Left colon (tissue), 1 donor: Measurements from ENCODE around the genes SLC7A11 and MGST2.

GRCh38 chr4:134622691-134623350 is 421.2 kb upstream of the PABPC4L start:
- PRO-cap = no peak

DNA sequence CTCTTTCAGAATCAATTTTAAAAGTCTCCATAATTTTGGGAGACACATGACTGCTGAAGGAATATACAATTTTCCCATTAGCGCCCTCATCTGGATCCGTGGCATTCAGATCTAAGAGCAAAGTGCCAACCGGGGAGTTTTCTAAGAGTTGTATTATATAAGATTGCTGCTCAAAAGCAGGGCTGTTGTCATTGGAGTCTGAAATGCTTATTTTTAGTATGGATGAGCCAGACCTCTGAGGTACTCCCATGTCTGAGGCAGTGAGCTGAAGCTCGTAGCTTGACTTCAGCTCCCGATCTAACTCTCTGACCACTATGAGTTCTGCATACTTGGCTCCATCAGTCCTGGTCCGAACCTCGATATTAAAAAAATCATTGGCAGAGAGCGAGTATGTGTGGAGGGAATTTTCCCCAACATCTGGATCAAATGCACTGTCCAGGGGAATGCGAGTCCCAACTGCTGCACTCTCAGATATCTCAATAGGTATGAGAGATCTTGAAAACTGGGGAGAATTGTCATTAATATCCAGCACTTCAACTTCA is 1.0 kb downstream of the PCDH18 start:
- PRO-cap = no peak

- PRO-cap = unidirectional peak, minus-strand start at chr4:138242243; unidirectional peak, minus-strand start at chr4:138242310; unidirectional peak, minus-strand start at chr4:138242349; bidirectional peak, plus-strand start at chr4:138242403, minus-strand start at chr4:138242349
These were observed at the start of gene SLC7A11 for GRCh38 chr4:138241673-138242898. Gene SLC7A11, minus strand, starts transcription at chr4:138242349.

DNA sequence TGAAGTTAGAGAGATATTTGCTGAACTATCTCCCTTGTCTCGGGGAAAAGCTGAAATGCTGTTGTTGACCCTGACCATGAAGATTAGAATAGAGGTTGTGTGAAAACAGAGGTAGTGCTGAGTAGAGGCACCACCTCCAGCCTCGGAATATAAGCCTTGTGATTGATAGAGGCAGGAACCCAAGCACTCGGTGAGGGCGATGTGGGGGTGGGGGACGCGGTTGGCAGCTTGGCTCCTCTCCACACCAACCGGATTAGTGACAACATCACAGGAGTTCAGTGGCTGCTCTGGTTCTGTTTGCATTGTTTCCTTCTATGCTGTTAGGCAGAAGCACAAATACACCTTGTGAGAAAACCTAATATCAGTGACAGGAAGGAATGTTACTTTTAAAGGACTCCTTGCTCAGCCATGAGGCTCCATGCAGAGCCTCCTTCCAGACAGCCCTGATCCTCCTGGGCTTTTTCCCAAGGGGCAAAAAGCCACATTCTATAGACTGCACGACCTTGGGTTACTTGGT is 150.6 kb upstream of the NOCT start:
- PRO-cap = no peak

- PRO-cap = no peak
These were observed 103.7 kb upstream of the NOCT start for GRCh38 chr4:138911801-138912314.

DNA sequence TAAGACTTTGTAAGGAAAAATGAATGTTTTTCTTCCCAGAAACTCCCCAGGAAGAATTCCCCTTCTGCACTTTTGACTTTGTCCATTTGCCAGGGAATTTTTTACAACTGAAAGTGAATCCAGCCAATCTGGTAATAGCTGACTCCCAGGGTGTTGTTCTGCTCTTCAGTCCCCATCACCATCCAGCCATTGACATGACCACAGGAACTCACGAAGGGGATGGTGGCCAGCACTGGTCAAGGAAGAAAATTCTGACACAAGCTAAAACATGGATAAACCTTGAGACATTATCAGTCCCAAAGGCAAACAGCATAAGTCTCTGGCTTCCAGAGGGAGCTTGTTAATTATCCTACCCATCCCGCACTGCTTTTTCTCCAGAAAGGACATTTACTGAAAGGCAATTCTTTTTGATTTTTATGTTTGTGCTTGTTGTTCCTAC is 61.4 kb upstream of the NOCT start:
- PRO-cap = no peak

DNA sequence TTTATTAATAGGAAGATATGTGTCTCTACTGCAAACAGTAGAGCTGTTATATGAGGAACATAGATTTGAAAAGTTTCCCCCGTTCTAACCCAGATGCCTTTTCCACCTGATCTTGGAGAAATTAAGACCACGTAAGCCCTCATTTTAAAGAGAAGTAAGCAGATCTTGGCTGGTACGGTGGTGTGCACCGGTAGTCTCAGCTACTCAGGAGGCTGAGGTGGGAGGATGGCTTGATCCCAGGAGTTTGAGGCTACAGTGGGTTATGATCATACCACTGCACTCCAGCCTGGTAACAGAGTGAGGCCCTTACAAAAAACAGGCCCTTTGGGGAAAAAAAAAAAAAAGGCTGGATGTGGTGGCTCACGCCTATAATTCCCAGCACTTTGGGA is 22.0 kb downstream of the NOCT start:
- PRO-cap = no peak

- PRO-cap = unidirectional peak, plus-strand start at chr4:139082206
These were observed 66.4 kb downstream of the NOCT start for GRCh38 chr4:139082107-139082312.

DNA sequence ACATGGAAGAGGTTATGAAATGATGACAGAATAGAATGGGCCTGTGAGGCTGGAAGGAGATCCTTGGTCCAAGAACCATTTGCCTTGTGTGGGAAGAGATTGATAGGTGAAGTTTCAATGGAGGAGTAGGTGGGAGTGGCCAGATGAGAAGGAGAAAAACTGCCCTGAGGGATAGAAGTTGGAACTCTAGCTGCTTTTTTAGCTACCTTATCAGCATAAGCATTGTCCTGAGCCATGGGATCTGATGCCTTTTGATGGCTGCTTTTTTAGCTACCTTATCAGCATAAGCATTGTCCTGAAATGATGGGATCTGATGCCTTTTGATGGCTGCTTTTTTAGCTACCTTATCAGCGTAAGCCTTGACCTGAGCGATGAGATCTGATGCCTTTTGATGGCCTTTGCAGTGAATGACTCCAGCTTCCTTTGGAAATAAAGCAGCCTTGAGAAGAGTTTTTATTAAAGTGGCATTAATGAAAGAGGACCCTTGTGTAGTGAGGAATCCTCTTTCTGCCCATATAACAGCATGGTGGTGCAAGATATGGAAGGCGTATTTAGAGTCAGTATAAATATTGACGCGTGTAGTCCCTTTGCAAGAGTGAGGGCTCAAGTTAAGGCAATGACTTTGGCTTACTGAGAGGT is 17.5 kb downstream of the ELF2 start:
- PRO-cap = no peak

- PRO-cap = bidirectional peak, plus-strand start at chr4:139177392, minus-strand start at chr4:139177218; unidirectional peak, minus-strand start at chr4:139177702
These were observed 303 bp upstream of the ELF2 start for GRCh38 chr4:139177293-139177749.

GRCh38 chr4:139188867-139189576 is 12.0 kb upstream of the ELF2 start:
- PRO-cap = no peak

DNA sequence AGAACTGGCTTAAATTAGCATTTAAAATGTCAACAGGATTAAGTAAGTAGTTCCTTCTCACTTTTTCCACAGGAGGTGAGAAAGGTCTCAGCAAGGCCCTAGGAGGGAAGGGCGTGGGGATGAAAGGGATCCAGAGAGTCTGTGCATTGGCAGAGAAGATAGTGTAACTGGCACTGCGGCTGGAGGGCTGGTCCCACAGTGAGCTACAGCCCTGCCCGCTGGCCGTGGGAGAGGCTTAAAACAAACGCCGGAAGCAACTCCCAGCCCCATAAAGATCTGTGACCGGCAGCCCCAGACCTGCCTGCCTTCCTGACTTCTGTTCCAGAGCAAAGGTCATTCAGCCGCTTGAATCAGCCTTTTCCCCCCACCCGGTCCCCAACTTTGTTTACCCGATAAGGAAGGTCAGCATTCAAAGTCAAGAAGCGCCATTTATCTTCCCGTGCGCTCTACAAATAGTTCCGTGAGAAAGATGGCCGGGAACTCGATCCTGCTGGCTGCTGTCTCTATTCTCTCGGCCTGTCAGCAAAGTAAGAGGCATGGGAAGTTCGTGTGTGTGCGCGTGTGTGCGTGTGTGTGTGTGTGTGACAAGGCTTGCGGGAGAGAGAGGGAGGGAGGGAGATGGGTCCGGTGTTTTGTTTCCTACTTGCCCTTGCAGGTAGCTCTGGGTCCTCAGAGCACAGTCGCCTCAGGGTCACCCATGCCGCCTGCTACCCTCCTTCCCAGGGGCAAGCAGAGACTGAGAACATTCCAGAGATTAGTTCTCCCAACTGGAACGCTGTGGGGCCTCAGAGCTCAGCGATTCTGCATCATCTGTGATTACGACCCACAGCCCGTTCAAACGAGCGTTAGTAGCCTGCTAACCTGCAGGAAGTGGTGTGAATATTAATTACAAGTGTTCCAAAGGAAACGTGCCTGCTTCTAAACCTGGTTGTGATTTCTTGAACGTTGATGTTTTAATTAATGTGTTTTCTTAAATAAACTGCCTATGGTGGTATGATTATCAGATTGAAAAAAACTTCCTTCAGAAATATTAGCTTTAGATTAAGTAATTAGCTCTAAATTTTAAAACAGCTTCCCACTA is at the start of gene MGST2:
MGST2 (plus strand) TSS at position 269 of the 1,081 bp plus-strand sequence.
- PRO-cap = bidirectional peak, plus-strand start at position 271 of the sequence, minus-strand start at position 205 of the sequence; bidirectional peak, plus-strand start at position 463 of the sequence, minus-strand start at position 518 of the sequence; bidirectional peak, plus-strand start at position 672 of the sequence, minus-strand start at position 699 of the sequence; unidirectional peak, minus-strand start at position 836 of the sequence

GRCh38 chr4:139764046-139764550 is 98.5 kb downstream of the MGST2 start:
- PRO-cap = no peak

GRCh38 chr4:139841766-139842018 is 176.1 kb downstream of the MGST2 start:
- PRO-cap = no peak

GRCh38 chr4:140048546-140048849 is 105.5 kb downstream of the MAML3 start:
- PRO-cap = unidirectional peak, plus-strand start at chr4:140048682

DNA sequence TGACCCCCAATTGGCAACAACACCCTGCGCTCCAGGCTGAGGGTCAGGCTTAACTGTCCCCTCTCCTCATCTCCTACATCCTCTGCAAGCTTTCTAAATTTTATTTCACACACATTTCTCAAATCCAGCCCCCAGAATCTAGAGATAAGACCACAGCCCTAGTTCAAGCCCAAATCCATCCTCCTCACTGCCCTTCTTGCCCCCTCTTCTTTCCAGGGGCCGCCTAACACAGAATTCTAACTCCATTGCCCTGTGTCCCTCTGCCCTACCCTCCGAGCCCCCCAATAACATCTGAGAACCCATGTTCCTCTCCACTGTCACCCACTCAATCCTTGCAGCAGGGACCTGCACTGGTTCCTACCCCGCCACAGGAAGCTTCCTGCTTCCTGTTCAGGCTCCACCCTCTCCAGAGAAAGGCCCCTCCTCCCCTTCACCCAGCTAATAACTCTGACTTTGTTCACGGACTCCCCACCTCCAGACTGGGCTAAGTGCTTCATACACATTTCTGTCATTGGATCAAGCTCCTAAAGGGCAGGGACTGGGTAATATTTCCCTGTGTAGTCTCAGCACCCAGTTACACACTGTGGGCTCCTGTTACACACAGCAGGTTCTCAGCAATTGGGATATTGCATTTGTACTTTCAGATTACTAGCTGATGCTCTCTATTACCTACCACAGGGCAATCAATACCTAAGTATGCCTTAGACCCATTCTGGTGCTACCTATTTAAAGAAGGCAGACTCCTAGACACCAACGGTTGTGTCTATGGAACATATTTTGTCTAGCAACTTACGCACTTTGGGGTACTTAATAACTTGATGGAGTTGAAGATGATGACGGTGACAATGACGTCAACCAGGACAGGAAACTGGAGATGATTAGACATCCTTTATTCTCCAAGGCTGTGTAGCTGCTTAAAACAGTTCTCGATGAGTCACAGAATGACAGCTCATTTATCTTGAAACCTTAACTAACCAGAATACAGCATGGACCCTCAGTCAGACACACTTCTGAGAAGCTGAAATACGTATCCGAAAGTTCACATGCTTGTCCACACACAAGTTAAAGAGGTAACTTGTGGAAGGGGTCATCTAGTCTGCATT is 58.2 kb downstream of the MAML3 start:
- PRO-cap = bidirectional peak, plus-strand start at position 471 of the sequence, minus-strand start at position 369 of the sequence; unidirectional peak, plus-strand start at position 977 of the sequence

GRCh38 chr4:140144731-140145247 is 9.2 kb downstream of the MAML3 start:
- PRO-cap = no peak

DNA sequence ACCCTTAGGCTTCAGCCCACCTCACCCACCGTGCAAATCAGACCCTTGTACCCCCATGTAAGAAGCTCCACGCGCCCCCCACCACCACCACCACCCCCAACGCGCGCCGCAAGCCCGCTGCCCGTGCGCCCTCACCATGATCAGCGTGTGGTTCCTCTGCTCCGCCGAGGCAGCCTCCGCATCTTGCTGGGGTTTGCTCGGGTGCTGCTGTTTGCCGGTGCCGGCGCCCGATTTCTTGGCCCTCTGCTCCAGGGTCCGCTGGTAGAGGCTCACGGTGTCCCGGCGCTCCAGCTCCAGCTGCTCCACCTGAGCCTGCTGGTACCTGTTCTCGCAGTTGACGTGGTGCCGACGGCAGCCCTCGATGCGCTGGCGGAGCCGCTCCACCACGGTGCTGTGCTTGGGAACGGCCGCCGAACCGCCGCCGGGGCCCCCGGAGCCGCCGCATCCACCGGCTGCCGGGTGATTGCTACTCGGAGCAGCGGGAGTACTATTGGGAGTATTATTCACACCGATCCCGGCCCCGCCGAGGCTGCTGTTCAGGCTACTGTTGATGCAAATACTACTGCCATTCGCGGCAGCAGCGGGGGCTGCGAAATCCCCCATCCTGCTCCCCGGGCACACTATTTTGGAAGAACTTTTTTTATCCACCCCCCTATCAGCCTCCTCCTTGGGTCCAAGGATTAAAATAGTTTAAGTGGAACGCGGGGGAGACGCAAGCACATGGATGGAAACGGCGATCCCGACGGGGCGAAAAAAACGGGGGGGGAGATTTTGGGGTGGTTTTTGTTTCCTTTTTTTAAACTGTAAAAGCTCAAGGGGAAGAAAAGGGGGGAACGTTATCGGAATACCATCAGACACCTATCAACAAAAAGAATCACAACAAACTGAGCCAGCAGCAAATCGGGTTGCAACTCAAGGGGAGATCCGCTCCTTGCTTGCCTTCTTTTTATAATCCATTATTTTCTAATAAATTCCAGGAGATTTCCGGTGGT is 963 bp downstream of the MAML3 start:
- PRO-cap = bidirectional peak, plus-strand start at position 137 of the sequence, minus-strand start at position 138 of the sequence; bidirectional peak, plus-strand start at position 333 of the sequence, minus-strand start at position 330 of the sequence

DNA sequence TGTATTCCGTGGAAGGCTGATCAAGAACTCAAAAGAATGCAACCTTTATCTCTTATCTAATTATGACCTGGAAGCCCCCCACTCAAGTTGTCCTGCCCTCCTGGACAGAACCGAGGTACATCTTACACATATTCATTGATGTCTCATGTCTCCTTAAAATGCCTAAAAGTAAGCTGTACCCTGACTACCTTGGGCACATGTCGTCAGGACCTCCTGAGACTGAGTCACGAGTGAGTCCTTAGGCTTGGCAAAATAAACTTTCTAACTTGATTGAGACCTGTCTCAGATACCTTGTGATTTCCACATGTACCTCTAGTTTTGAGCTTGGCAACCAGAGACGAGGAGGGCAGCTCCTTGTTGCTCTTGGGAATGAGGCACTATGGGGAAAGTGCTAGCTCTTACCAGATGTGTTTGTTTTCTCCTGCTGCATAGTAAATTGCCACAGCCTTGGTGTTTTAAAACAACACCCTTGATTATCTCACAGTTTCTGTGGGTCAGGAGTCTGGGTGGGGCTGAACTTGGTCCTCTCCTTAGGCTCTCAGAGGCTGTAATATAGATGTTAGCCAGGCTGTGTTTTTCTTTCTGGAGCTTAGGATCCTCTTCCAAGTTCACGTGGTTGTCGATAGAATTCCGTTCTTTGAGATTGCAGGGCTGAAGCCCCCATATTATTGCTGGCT is 59.1 kb upstream of the MAML3 start:
- PRO-cap = unidirectional peak, minus-strand start at position 371 of the sequence; unidirectional peak, minus-strand start at position 430 of the sequence

DNA sequence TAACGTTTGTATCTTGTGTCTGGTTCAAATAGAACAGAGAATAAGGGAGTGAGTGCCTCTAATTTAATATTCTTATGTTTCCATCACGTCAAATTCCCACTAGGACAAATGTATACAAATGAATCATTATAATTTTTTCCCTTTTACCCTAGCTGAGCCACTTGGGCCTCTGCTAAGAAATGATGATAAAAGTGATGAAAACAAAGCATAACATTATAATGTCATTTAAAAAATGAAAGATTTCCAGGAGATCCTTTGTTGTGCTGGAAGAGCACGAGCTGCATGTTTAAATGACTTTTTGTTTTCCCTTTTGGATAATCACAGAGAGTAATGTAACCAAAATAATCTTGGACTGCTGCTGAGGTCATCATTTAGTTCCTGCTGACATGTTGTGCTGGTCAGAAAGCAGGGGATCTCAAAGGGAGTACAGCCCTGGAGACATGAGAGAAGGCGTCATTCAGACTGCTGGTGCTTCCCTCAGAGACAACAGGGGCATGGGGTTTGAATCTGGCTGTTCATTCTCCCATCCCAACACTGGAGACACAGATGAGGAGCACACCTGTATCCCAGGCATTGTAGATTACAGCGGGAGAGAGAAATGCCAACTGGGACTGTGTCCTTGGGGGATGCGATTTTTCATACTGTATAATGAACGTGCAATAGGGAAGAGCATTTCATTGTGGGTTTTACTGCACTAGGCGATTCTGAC is 105.0 kb upstream of the SCOC start:
- PRO-cap = no peak